Left ventricle myocardium (tissue), 1 donor: Measurements from ENCODE around the gene TCF12.

- PRO-cap = no peak
These were observed 75.3 kb downstream of the WDR72 start for GRCh38 chr15:53683913-53684841.

GRCh38 chr15:55255713-55256144 is 33.9 kb downstream of the RAB27A start:
- PRO-cap = no peak

- PRO-cap = no peak
These were observed 40.7 kb downstream of the CCPG1 start for GRCh38 chr15:55367560-55367829.

DNA sequence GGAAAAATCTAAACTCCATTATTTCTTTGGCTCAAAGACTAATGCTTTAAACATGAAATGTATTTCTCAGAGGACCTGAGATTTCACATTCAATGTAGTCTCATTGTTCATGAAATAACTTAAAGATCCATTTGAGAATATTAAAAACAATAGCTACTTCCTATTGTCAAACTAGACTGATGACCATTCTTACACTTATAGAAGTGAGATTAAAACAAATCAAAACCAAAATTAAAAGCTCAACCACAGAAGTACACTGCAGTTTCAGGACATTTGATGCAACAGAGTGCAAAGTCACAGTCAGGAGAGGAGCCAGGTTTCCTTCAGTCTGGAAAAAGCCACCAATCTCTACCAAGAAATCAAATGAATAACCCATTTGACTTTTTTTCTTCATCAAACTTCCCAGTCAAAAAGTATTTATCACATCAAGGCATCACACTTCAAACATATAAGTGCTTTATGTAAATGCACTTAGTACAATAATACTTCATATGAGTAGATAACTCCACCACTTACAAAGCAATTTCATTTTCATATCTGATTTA is 5.4 kb downstream of the CCPG1 start:
- PRO-cap = no peak

DNA sequence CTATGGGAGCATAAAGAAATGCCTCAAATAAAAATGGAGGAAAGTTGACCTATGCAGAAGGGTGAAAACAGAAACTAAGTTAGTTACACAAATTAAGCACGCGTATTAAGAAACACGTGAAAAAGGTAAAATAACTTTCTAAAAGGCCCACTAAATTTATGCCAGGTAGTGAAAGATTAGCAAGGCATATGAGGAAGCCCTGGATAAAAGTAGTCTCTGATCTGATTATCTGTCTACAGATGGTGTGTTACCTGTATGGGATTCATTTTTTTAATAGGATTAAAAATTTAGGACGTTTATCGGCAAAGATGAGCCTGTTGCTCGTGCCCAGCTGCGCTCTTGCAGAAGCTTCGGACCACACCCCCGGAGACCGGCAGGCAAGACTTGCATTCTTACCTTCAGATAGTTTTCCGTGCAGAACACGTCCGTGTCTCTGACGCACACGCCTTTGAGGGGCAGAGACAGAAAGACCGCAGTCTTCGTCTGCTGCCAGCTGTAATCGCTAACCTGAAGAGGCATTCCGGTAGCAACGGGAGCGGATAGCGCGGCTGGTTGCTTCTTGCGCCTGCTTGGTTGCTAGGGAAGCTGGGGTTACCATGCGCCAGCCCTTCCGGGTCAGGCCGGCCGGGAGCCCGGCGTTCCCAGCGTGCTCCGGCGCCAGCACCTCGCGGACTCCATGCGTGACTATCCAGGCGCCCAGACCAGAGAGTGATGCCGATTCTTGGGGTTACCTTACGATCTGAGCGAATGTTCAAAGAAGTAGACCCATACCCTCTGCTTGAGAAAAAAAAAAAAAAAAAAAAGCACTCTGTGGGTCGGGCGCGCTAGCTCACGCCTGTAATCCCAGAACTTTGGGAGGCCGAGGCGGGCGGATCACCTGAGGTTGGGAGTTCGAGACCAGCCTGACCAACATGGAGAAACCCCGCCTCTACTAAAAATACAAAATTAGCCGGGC is 9.9 kb downstream of the DNAAF4 start:
- PRO-cap = bidirectional peak, plus-strand start at position 644 of the sequence, minus-strand start at position 578 of the sequence

DNA sequence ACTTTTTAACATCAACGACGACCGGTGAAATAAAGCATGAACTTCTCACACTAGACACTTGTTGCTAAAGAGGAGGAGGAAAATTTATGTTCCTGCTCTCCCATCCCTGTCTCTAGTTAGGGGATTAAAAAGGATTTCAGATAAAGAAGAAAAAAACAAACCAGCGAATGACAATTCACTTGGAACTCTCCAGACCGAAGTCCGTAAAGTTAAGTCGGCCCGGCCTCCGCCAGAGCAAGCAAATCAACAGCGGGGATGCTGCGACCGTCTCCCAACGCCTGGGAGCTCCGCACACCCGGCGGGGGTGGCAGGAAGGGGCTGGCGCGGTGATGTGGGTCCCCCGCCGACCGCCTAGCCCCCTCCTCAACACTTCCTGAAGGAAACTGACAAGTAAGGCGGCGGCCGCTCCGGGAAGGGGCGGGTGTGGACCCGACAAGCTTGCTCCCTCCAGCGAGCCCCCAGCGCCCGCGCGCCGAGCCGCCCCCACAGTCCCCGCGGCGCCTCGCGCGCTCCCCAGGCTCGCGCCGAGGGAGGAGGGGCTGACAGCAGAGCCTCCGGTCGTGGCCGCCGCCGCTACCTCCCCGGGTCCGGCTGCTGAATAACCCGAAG is 440 bp downstream of the NEDD4 start:
- PRO-cap = bidirectional peak, plus-strand start at position 545 of the sequence, minus-strand start at position 270 of the sequence

DNA sequence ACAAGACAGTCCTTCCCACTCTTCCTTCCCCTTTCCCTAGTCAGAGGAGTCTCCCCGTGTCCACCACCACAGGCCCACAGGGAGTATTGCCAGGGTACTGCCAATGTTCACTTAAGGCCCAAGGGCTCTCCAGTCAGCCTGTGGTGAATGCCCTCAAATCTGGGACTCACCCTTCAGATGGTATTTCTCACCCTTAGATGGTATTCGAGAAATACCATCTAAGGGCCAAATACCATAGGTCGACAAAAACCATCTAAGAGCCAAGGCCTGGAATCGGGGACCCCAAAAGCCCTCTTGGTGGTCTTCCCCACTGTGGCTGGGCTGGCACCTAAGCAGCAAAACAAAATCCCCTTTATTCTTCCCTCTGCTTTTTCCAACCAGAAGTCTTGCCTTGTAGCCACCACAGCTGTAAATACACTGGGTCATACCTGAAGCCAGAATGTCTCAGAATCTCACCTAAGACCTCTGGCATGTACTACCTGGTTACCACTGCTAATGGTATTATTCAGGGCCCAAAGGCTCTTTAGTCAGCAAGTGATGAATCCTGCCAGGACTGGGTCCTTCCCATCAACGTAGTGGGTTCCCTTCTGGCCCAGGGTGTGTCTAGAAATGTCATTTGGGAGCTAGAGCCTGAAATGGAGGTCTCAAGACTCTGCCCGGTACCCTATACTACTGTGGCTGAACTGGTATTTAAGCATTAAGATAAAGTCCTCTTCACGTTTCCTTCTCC is 120.8 kb downstream of the RFX7 start:
- PRO-cap = no peak

- PRO-cap = no peak
These were observed 110.6 kb downstream of the RFX7 start for GRCh38 chr15:56132849-56133630.

DNA sequence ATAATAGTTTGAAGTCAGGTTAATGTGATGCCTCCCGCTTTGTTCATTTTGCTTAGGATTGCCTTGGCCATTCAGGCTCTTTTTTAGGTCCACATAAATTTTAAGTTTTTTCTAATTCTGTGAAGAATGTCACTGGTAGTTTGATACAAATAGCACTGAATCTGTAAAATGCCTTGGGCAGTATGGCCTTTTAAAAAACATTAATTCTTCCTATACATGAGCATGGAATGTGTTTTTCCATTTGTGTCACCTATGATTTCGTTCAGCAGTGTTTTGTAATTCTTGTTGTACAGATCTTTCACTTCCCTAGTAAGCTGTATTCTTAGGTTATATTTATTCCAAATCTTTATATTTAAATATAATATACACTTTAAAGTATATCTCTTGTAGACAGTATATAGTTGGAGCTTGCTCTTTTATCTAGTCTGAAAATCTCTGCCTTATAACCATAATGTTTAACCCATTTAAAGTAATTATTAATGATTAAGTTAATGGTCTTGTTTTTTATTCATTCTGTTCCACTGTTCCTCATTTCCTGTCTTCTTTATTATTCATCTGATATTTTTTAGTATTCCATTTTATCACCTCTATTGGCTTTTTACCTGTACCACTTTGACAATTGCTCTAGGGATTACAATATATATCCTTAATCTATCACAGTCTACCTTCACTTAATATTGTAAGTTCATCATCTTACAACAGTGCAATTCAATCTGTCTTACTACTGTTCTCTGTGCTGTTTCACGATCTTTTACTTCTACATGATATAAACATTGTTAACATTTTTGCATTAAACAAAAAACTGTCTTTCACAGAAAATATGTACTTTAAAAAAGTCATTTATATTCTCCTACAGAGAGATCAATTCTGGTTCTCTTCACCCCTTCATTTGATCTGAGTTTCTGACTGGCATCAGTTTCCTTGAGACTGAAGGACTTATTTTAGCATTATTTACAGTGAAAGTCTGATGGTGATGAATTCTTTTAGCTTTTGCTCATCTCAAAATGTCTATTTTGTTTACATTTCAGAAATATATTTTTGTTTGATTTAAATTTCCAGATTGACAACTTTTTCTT is 22.3 kb downstream of the RFX7 start:
- PRO-cap = no peak

DNA sequence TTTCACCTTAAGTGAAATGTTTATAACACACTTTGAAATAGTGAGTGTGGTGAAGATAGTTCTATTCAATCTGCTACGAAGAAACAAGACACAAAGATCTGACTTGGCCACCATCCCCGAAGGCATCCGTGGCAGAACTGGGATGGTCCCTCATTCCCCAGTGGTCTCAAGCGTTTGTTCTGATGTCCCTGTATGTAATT is 32.2 kb upstream of the TCF12 start:
- PRO-cap = no peak

DNA sequence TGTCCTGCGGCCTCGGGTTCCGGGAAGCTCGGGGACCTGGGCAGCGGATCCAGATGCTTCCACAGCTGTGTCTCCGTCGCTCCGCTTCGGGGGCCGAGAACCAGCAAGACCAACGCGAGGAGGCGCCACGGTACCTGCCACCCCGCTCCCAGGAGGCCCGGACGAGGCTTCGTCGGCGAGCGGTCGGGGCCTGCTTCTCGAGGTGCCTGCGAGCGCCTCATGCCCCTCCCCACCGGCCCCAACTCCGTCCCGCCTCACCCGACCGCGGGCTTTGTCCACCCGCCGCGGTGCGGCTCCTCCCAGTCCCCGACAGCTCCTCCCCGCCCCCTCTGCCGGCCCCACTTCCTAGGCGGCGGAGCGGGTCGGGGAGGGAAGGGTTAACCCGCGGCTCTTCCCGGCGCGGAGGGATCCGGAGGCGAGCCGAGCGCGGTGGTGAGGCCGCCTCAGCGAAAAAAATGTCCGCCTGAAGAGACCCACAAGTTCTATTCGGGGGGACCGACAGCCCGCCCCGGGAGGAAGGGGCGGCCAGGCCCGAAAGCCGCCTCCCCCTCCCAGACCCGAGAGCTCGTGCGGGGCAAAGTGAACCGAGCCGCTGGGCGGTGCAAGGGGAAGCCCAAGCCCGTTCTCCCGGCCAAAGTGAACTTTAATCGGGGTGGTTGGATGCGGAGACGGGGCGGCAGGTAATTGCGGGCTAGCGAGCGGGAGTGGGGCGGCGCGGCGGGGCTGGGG is at the start of gene TCF12:
TSS of gene TCF12 (plus strand) at position 418 of the 729 bp plus-strand sequence.
- PRO-cap = bidirectional peak, plus-strand start at position 449 of the sequence, minus-strand start at position 246 of the sequence

- PRO-cap = no peak
These were observed 223.2 kb downstream of the TCF12 start for GRCh38 chr15:57141552-57142137.

- PRO-cap = no peak
These were observed 157.1 kb upstream of the CGNL1 start for GRCh38 chr15:57219194-57219585.

DNA sequence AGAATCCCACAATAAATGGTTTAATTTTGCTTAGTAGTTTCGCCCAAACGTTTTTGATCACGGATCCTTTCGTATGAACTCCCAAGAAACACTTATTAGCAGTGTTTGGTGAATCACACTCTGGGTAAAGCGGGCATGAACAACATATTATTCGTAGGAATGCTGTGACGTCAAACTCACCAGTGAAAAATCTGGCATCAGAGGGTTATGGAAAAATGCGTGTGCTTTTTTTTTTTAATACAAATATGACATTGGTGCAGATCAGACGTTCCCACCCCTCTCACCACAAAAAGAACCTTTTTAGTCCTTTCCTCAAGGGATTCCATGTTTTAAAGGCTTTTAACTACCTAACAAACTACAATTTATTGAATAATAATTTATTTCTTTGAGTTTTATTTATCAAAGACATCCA is 45.6 kb upstream of the CGNL1 start:
- PRO-cap = no peak

DNA sequence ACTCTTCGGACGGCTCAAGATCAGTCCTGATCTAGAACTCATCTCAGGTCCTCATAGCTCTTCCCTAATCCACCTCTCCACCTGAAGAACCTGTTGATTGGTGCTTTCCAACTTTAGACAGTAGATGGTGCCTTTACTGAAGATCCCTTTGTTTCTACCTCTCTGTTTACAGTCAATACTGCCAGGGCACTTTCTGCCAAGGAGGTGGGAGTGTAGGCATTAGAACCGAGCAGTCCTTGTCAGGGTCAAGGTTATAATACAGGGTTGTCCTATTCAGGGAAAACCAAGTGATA is 1.2 kb downstream of the CGNL1 start:
- PRO-cap = no peak

DNA sequence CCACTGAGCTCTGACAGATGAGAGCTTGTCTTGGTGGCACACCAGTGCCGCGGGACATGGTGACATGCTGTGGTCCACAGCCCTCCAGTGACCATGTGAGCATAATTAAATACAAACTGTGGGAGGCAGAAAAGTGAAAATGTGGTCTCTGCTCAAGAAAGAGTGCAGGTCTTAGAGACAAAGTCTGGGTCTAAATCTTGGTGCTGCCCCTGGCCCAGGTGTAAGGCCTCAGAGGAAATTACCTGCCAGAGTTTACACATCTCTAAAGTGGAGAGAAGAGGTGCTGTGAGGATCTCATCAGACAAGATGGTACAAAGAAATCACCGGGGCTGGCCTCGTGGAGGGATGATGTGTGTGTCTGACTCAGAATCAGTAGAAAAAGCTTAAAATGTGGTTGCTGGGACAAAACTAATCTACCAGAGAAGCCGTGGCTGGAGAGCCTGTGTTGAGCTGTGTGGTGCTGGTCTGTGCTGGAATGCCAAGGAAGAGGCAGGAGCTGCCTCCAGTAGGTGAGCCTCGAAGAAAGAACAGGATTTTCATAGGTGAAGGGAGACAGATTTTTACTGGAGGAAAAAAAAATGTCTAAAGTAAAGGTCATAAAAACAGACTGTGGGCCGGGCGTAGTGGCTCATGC is 51.9 kb downstream of the CGNL1 start:
- PRO-cap = no peak

DNA sequence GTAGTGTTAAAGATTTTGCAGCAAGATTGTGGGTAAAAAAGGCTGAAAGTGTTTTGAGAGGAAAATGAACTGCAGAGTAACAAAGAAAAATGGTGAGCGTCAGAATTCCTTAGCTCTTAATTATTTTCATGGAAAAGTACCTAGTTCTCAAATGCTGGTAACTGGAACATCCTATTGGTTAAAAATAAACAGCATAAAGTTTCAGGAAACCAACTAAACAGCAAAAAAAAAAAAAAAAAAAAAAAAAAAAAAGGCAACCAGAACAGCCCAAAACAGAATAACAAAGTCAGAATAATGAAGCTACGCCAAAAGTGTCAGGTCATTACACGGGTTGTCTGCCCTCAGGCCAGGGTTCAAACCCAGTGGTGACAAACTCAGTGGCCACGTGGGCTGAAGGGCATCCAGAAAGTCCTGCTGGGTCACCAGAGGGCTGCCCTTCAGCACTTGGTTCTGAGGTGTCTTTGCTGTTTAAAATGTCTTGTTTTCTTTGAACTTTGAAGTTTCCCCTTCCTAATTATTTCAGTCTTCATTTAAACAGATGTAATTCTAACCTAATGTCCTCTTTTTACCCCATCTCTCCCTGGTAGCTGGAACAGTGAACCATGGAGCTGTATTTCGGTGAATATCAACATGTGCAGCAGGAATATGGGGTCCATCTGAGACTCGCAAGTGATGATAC is 61.2 kb downstream of the CGNL1 start:
- PRO-cap = no peak

- PRO-cap = no peak
These were observed 100.0 kb downstream of the CGNL1 start for GRCh38 chr15:57476200-57476725.

- PRO-cap = no peak
These were observed 41.8 kb downstream of the MYZAP start for GRCh38 chr15:57633402-57633952.

DNA sequence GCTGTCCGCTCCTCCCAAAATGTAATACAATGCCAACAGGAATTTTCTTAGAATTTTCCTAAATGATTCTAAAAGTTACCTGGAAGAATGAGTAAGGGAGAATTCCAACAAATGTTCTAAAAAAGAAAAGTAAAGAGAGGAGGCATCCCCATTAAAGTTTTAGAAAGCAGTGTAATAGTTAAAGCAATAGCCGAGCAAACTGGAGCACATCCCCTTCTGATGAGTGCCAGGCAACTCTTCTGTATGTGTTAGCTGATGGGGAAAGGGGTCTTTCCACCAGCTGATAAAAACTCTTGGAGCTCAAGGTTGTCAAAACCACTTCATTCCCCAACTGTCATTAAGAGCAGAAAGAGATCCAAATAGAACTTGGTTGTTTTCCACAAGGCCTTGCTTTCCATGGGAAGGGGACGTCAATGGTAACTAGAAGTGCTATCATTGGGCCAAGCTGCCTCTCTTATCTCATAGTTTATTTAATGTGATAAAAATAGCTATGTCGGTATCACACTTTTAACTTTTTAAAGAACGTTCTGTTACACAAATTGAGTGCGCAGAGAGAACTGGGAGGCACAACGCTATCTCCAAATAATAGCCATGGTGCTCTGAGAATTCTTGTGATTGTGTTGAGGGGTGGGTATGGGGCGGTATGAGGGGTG is 116.9 kb downstream of the POLR2M start:
- PRO-cap = no peak